Mesenchymal stem cell of adipose (primary cell): ENCODE results near the genes FMO2, PIGC, TNFSF18, SLC9C2 and TEX50.

GRCh38 chr1:171185018-171185605, at the start of gene FMO2:
FMO2 (plus strand) TSS chr1:171185300.
- CAGE, long polyA plus RNA: no peak

- CAGE, long polyA plus RNA: no peak
Measured at GRCh38 chr1:171213825-171214283, 28.8 kb downstream of the FMO2 start.

GRCh38 chr1:171254994-171255692, 6.8 kb downstream of the FMO1 start:
- CAGE, long polyA plus RNA: no peak

DNA sequence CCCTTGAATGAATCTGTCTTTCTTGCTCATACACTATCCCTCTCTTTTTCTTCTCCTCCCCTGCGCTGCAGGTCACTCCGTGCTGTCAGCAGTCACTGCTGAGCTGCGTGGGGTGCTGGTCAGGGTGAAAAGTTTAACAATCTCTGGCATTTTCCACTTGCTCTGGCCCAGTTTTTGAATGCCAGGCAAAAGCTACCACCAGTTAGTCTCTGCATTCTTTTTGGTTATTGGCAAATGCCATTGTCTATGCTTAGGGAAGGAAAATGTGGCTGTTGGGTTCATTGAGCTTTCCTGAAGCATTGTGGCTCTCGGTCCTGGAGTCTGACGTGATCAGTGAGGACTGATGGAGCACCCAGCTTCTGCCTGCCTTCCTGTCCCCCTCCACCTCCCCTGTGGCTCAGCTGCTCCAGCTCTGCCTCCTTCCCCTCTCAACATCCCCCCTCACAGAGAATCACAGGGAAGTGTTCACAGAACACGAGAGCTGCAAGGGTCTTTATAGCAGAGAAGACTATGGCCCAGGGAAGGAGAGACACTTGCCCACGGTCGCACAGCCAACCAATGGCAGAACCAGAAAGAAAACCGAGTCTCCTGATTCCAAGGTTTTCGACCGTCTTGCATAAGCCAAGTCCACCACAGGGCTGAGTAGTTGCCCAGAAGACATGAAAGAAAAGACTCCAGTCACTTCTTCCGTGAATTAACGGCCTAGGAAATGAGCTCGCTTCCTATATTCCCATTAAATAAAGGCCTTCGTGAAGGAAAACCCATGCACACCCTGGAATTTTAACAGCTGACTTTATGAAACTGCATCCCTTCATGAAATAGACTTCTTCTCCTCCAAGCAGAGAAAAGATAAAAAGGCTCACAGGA, 2.2 kb upstream of the MYOC start:
- CAGE, long polyA plus RNA: no peak

DNA sequence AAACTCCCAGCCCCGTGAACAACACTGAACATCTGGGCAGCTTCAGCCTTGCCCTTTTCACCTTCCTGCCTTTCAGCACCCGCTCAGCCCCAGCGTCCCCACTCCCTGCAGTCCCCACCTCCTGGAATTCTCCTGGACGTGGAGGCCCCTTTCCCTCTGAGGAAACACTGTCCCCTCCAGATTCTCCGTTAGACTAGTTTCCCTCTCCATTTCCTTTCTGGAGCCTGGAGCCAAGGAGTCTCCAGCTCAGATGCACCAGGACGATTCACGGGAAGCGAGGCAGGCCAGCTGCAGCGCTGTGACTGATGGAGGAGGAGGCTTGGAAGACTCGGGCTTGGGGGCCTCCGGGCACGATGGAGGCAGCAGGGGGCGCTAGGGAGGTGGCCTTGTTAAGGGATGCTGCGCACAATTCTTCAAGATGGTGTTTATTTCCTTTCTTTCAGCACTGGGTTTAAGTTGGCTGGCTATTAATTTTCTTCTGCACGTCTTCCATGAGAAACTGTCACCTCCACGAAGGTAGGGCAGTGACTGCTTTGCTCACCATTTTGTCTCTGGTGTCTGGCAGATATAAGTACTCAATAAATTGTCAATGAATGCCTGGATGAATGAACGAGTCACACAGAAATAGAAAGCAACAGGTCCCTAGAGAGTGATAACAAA, 3.0 kb upstream of the MYOC start:
- CAGE, long polyA plus RNA: no peak

DNA sequence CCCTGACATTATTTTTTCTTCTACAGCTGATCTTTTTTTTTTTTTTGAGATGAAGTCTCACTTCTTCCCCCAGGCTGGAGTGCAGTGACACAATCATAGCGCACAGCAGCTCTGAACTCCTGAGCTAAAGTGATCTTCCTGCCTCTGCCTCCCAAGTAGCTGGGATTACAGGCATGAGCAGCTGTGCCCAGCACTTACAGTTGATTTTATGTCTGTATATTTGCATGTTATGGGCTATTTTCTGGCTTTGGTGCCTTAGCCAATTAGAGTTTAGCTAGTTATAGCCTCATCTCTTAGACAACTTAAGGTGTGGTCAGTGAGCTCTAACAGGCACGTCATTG, 1.6 kb upstream of the VAMP4 start:
- CAGE, long polyA plus RNA: no peak

GRCh38 chr1:171817819-171818046, 23.6 kb upstream of the DNM3 start:
- CAGE, long polyA plus RNA: no peak

DNA sequence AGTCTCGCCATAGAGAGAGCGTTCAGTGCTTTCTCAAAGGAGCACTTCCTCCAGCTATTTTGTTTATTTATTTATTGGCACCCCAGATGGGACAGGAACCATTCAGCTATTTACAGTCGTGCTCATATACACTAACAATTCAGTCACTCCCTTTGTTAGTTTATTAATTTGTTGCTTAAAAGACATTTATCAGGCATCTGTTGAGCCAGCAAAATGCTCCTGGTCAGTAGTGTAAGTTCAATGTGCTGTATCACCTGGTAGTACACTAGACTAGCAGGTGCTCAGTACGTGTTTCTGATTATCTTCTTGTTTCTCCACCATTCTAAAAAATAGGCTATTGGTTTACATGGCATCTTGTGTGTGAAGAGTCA, 156.2 kb downstream of the DNM3 start:
- CAGE, long polyA plus RNA: no peak

- CAGE, long polyA plus RNA: no peak
Measured at GRCh38 chr1:172024338-172024858, 183.1 kb downstream of the DNM3 start.

GRCh38 chr1:172286656-172287107, 133.8 kb upstream of the C1orf105 start:
- CAGE, long polyA plus RNA: no peak

GRCh38 chr1:172441866-172442995, 1.6 kb downstream of the PIGC start:
- CAGE, long polyA plus RNA: no peak

DNA sequence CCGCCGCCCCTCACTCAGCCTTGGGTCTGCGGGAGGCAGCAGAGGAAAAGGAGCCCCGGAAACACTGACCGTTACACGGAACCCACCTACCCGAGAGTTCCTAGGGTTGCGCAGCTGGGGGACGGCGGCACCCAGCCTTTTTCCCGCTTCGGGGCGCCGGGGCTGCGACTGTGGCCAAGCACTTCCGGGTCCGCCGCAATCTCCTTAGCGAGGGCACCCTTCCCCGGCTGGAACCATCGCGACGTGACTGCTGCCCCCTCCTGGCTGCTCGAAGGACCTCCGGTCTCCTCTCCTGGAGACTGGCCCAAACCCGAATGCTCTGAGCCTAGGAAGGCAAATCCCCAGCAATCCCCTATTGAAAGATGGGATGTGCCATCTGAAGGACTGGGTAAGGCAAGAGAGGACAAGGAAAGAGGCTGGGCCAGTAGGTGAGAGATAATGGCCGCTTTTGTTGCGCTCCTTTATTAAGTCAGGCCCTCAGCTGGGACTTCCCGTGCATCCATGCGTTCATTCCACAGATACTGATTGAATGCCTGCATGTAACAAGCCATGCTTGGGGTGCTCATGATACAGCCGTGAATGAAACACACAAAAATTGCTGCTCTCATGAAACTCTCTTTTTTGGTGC, at the start of gene PIGC:
Gene PIGC (minus strand): TSS at position 172 of the 628 bp plus-strand sequence.
- CAGE, long polyA plus RNA: no peak

DNA sequence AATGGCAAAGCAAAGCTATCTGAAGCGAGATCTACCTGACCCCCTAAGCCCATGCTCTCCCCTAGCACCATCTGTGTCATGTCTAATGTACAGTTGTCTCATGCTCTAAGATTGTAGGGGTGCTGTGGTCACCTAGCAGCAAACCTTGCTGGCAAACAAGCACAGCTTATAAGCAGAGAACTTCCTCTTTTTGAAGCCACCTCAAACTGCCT, 66.0 kb downstream of the FASLG start:
- CAGE, long polyA plus RNA: no peak

DNA sequence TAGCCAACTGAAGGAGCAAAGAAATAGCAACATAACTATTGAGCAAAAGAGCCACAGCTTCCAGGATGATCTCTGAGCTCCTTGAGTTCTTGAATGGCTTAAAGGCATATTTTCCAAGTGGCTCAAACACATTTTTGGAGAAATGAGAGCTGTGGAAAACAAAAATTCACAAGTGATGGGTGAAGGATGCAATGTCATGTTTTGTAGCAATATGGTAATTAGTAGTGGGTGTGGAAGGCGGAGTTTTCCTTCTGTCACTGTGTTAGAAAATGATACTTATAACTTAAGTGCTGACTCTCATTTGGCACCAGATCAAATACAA, at the start of gene TNFSF18:
Gene TNFSF18 (minus strand): TSS at position 177 of the 322 bp plus-strand sequence.
- CAGE, long polyA plus RNA: no peak

DNA sequence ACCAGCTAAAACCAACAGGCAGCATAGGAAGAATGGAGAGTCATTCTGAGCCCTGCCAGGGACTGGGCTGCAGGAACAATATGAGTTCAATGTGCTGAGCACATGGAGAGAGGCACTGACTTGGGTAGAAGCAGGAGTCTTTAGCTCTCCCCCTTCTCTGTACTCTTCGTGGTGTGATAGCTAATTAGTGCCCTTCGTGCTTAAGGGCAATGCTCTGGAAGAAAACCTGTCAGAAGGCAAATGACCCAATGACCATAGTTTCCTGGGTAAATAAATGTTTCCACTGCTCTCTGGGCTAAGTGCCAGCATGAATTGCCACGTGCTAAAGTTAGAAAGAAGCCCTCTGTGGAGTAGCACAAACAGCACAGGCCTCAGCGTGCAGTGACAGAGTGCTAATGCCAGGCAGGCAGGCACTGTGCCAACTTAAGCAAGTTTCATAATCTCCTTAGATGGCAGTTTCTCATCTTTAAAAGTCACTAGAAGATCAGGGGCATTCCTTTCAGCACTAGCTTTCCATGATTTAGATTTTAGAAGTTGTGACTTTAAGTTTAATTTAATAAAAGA, 16.6 kb downstream of the TNFSF4 start:
- CAGE, long polyA plus RNA: no peak

DNA sequence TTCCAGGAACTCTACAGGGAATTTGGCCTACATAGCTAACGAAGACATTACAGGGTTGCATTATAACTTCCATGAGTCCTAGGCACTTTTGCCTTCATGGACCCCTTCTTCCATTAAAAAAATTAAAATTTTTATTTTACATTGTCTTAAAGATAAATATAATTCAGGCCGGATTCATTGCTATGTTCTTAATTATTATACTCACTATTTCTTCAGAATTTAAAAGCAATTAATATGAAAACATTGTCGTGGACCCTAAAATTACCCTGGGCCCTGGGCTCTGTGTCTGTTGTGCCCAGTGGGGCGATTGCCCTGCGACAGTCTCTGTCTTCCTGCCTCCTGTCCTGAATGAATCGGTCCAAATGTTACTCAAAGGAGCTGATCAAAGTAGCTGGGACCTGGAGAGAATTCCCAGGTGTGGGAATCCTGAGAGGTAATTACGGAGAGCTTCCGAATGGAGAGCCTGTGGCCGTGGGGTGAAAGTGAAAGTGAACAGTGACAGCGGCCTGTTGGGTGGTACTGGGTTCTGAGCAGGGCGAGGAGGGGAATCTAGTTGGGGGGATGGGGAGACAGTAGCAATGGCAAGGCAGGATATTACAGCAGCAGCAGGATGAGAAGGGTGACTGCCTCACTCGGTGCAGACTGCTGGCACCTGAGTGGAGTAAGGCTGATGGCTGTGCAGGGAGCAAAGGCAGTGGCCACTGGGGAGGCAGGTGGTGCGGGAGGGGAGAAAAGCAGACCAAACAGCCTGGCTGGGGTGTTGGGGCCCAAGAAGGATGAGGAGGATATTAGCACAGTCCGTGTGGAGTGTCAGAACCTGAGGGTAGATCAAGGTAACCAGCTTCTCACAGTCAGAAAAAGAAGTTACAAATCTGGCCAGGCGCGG, 70.5 kb upstream of the PRDX6 start:
- CAGE, long polyA plus RNA: no peak

GRCh38 chr1:173504152-173504759, 27.1 kb downstream of the PRDX6 start:
- CAGE, long polyA plus RNA: no peak

DNA sequence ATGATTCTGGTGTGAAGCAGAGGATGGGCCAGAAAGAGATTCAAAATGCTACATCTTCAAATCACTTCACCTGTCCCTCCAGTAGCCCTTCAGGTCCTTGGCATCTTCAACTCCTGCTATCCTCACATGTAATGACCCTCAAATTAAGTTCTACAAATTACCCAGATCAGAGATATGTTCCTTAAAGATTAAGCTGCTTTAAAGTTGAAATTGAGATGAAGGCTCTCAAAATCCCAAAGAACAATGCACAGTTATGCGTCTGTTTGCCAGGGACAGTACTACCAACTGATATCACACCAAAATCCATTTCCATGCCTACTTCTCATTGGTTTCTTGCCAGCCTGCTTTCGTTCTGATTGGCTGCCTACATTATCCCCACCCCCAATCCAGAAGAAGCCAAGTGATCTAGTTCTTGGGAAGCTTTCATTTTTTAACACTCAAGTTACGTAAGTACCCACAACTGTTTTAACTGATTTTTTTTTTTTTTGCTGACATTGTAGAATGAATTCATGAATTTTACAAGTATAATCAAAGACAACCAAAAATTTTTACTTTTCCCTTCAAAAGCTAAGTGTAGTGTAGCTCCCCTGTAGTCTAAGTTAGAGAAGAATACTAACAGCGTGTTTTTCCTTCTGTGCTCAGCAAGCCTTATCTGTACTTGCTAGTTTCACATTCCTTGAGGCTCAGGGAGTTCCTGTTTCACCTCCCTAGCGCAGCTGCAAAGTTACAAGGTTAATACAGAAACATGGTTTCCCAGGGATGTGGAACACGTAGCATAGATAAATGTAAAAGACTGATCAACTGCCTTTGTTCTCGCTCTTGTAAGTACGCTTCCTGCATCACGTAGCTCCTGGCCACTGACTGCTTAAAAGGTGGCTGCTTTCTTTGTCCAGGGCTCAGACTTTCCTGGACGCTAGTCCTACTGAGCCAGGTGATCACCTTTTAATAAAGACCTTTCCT, at the start of gene SLC9C2:
Gene SLC9C2 (minus strand): TSS at position 287 of the 960 bp plus-strand sequence.
- CAGE, long polyA plus RNA: no peak

DNA sequence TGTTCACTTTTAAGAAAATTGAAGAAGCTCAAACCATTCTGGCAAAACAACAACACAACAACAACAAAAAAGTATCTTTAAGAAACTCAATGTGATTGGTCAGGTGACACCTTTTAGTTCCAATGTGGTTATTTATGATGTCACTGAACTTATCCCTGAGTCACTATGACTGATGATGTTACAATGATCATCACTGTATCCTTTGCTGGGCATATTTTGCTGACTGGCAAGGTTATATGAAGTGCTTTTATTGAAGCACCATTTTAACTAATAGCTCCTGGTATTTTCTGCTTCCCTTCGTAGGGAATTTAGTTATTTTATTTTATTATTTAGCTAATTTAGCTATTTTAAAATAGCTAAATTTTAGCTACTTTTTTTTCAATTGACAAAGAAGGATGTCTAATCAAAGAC, at the start of gene TEX50:
Gene TEX50 (plus strand): TSS at position 212 of the 411 bp plus-strand sequence.
- CAGE, long polyA plus RNA: no peak

- CAGE, long polyA plus RNA: no peak
Measured at GRCh38 chr1:173822175-173822768, 2.2 kb upstream of the DARS2 start.